Progenitor cell of endocrine pancreas (in vitro differentiated cells): ENCODE data around the genes DNAH6 and ELMOD3.

DNA sequence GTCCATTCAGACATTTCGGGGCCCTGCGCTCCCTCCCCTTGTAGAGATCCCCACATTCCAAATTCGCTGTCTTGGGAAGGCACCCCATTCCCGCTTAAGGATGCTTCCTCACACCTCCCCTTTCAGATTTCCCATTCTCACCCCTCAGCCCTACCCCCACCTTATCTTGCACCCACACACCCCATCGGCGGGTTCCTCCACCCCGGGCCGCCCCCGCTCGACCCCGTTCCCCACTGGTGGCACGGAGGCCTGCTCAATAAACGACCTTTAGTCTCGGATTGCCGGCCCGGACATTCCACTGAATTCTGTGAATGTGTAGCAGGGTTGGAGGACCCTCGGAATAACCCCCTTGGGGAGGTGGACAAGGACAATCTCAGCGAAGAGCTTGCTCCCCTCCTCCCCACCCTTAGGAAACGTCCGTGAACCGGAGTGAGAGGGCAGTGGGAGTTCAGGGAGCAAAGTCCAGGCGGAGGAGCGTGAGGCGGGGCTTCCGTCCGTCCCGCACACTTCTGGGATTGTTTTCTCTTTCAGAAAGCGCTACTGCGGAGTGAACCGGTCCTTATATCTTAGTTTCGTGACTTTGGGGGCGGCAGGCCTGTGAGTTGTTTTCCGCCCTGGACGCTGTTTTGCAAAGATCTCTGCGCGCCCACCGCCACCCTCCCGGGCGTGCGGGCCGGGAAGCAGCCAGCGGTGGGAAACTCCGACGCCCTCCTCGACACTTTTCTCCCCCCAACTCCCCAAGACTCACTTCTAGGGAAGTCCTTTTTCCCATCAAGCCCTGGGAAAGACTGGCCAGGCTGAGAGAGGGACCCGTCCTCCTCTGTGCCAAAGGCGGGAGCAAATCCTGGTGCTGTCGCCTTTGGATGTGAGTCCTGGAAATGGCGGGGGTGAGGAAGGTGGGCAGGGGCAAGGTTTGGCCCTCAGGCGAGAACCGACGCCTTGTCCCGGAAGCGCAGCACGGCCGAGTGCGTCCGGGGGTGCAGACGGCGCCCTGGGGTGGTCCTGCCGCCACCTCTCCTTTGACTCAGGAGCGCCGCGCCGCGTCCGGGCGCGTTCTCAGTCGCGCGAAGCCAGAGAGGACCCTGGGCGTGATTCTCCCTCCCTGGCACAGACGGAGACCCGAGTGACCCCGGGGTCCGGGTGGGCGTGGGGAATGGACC, 3.1 kb upstream of the LBX2 start:
- PRO-cap = bidirectional peak, plus-strand start at position 530 of the sequence, minus-strand start at position 315 of the sequence; bidirectional peak, plus-strand start at position 1,027 of the sequence, minus-strand start at position 967 of the sequence

DNA sequence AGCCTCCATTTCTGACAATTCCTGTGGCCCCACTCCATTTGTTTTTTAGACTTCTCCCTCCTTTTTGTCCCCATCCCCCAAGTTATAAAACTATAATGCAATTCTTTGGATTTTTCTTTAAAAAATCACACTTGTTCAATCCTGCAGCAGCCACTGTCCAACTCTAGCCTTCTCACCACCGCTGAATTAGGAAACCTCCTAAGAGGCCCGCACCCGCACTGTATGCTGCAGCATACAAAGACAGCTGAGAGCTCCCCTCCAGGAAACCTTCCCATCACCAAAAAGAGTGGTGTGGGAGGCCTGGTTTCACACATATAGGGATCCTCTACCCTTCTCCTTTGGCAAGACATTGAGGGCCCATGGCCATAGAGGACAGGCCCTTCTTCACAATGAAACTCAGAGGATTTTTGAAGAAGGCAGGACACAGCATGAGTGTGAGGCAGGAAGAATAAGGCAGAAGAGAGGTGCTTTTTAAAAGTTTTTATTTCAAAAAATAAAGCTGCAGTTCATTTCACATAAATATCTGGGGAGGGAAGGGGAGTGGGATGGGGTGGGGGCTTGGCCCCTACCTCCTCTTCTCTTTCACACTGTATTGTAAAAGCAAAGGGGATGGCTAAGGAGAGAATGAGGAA, 2.8 kb downstream of the PCGF1 start:
- PRO-cap = no peak

DNA sequence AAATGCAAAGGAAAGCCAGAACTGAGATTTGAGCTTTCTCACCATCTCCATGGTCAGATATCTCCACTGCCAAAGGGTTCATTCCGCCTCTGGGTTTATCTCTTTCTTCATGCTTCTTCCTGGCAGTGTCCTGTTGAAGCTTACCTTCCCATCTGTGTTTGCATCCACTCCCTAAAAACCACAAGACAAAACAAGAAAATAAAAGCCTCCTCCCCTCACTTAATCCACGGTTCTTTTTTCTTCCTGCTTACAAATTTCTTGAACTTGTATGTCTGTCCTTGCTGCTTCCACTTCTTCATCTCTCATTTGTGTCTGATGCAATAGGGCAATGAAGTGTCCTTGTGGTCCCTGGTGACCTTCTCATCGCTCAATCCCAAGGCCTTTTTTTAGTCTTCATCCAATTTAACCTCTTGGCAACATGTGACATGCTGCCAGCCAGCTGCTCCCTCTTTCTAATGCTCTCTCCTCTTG, 87.5 kb downstream of the SEMA4F start:
- PRO-cap = no peak

- PRO-cap = no peak
Observed at GRCh38 chr2:74873871-74874614, 40.1 kb downstream of the HK2 start.

DNA sequence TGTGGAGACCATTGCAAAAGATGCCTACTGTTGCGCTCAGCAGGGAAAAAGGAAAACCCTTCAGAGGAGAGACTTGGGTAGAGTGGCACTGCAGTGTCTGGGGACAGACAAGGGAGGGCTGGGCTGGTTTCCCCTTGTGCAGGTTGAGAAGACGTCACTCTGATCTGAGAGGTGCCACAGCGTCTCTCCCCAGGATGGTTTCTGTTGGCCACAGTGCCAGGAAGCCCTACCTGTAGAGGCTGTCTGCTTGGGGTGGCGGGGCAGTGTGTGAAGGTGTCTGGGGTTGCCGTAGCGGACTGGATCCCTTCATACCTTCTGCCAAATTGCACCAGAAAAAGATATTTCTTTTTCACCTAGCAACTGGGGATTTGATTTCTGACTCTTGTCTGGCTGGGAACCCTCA, 907 bp downstream of the POLE4 start:
- PRO-cap = no peak

DNA sequence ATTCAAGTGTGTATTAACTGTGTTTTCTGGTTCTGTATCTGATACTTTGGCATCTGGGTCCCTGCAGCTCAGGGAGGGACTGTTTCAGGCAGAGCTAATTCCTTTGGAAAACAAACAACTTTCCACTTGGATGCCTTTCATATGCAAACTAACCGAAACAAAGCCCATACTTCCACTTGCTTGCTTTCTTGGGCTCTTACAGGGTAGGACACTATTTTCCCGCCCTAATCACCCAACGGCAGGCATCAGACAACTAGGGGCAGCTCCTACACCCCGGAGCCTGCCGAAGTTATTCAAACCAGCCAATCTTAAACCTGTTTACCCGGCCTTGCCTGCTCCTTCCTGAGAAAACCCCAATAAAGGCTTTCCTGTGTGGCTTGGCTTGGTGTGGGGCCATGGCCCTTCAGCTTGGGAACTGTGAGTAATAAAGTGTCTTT, 97.7 kb downstream of the POLE4 start:
- PRO-cap = no peak

GRCh38 chr2:75702140-75702562, 8.6 kb downstream of the GCFC2 start:
- PRO-cap = no peak

DNA sequence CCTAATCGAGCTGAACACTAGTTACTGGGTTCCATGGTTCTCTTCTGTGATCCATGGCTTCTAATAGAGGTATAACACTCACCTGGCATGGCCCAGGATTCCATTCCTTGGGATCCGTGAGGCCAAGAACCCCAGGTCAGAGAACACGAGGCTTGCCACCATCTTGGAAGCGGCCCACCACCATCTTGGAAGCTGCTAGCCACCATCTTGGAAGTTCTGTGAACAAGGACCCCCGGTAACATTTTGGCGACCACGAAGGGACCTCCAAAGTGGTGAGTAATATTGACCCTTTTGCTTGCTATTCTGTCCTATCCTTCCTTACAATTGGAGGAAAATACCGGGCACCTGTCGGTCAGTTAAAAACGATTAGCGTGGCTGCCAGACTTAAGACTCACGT, 161.5 kb upstream of the GCFC2 start:
- PRO-cap = no peak

GRCh38 chr2:78992828-78993176, 32.7 kb upstream of the REG3G start:
- PRO-cap = bidirectional peak, plus-strand start at chr2:78993061, minus-strand start at chr2:78992920

GRCh38 chr2:82811466-82811857, 1647.6 kb downstream of the SUCLG1 start:
- PRO-cap = no peak

DNA sequence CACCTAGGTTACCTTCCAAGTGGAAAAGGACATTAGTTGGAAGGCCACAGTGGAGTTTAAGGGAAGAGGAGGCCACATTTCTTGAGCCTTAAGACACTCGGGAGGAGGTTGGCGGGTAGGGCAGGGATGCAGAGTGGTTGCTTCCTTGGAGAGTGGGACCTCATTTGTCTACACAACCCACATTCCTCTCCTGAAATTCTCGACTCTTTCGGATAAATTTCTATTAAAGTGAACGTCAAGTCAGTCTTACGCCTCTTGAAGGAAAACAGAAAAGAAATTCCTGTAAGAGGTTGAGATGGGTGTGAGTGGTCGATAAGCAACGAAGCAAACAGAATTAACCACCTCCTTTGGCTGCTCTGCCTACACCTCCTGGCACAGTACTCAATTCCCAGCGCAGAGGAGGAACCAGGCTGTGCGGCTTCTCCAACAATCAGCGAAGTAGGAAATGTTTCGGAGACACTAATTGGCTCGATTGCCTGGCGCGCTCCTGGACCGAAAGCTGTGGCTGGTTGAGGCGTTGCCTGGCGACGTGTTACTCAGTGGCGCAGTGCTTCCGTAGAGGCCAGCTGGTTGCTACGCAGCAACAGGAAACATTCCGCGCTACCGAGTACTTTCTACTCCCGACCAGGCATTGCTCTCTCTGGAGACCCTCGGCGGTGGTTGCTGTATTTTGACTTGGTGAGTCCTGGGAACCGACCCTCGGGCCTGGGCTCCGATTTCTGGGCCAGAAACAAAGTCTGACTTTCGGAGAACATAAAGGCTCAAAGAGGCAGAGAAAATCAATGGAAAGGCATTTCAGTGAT, at the start of gene DNAH6:
TSS of gene DNAH6 (plus strand) at position 593 of the 803 bp plus-strand sequence.
- PRO-cap = bidirectional peak, plus-strand start at position 631 of the sequence, minus-strand start at position 371 of the sequence

DNA sequence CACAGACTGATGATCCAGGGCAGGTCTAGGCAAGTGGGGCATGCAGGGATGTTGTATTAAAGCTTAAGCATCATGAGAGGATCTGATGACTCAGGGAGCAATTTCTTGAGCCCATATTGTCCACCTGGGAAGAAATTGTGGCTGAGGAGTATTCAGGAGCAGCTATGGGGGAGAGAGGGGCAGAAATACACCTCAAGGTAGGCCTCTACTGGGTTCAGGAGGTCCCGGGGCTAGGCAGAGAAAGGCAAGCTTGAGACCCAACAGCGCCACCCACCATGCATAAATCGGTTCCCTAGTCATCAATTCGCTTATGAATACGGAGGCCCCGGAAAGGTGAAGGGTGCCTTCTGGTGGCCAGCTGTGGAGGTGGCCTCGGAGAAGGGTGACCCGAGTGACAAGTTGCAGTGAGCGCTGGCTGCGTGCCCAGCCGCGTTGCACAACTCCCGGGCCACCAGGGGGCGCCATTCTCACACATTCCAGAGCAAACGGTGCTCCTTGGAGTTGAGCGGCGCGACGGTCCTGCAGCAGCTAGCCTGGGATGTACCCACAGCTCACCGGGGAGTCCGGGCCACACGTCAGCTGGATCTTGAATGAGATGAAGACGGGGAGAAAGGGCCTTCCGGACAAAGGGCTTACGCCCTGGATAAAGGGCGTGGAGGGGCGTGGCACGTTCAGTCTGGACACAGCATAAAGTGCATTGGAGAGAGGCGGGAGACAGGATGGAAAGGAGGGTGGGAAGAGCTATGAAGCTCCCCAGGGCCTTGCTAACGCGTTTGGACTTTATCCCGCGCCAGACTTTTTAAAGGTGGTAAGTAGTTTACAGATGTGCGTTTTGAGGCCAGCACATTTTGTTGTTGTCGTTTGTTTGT, 20.3 kb downstream of the TMSB10 start:
- PRO-cap = unidirectional peak, minus-strand start at position 592 of the sequence

DNA sequence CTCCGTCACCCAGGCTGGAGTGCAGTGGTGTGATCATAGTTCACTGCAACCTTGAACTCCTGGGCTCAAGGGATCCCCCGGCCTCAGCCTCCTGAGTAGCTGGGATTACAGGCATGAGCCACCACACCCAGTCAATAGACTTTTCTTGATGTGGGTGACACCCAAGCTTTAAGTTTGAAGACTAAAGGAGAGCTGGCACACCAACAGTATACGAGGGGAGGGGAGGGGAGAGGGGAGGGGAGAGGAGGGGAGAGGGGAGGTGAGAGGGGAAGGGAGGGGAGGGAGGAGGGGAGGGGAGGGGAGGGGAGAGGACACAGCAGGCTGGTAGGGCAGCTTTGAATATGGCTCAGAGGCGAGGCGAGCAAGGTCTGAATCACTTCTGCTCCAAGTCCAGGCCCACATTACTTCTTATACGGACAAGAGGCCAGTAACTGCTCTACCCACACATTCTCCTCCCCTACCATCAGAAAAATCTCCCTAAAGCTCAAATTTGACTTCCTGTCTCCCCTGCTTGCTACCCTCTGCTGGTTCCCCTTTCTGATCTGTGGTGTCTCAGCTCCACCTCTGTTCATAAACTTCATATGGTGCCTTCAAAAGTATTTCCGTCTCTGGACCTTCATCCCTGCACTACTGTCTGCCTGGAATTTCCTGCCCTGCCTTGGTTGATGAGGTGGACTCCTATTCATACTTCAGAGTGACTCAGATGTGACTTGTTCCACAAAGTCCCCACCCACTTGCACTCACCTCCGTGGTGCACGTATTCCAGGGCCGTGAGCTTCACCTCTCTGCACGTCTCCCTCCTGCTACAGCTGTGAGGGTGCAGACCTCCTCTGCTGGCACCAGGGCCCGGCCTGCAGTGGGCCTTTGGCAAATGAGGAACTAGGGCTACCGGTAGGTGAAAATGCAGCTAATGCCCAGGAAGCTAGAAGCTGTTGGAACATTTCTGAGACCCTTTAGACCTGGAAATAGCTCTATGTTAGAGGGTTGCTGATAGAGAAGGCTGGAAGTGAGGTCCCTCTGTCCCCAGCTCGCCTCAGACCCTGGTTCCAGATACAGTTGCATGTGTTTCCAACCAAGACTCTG, 24.7 kb upstream of the KCMF1 start:
- PRO-cap = no peak

DNA sequence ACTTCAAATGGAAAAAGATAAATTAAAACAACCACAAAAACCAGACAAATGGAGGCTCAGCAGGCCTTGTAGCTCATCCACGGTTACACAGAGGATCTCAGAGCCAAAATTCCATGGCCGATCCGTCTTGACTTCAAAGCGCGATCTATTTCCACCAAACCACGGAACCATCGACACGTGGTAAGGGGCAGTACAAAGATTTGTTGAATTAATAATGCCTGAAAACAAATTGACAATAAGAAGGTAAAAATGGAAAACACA, 1.0 kb upstream of the KCMF1 start:
- PRO-cap = no peak

DNA sequence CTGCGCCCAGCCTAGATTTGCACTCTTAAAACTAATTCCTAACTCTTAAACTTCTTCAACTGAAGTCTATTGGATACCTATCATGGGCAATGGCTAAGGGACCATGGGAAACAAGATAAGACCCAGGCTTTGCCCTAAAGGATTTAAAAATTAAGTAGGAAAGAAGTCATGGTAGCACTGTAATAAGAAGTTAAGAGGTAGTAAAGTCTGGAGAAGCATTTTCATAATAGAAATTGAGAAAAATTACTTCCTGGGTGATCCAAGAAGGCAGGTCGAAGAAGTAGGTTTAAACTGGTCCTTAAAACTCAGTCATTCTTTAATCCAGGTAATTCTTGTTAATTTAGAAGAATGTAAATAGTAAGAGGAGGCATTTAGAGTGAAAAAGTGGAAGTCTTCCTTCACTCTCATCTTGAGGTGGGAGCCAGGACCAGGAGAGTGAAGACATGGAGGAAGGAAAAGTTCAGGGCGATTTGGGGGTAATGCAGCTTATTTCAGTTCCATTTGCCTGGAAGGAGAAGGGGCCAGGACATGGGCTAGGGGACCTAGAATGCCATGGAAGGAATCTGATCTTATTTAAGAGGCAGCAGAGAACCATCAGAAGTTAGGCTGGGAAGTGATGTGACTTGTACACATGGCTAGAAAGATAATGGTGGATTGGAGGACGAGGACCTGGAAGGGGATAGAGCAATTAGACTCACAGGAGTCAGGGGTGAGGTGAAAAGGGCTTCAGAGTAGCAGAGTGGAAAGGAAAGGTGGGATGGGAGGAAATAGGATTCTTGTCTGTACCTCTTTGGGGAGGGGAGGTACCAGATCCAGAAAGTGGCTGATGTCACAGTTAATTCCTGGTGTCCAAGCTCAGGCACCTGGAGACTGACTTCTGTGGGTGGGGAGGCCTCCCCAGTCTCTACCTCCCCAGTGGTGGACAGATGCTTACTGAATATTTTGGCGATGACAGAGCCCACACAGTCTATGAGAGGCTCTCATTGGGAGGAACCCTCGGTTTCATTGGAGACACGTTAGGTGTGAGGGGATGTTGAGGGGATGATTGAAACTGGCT, 6.4 kb downstream of the TCF7L1 start:
- PRO-cap = no peak

DNA sequence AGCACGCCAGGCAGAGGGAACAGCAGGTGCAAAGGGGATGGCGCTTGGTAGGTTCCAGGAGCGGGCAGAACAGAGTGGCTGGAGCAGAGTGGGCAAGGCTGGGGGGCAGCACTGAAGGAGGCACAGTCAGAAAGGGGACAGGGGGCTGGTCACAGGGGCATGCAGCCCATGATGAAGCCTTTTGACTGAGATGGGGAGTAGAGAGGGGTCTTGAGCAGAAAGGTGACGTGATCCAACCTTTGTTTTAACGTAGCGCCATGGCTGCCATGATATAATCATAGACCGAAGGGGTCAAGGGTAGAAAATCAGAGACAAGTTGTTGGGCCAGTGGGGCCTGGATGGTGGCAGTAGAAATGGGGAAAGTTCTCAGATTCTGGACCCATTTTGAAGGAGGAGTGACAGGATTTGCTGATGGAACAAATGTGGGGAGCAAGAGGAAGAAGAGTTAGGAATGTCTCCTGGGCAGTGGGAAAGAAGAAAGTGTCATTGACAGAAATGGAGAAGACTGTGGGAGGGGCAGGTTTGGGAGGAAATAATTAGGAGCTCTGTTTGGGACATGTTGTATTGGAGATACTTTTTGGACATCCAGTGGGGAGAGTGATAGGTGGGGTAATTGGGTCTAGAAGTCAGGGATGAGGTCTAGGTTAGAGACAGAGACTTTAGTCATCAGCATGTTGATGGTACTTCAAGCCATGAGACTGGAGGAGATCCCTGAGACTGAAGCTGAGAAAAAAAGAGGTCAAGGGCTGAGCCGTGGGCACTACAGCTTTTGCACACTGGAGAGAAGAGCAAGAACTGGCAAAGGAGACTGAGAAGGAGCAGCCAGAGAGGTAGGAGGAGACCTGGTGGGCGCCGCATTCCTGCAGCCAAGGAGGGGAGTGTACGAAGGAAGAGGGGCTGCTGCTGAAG, 83.5 kb downstream of the TGOLN2 start:
- PRO-cap = no peak

DNA sequence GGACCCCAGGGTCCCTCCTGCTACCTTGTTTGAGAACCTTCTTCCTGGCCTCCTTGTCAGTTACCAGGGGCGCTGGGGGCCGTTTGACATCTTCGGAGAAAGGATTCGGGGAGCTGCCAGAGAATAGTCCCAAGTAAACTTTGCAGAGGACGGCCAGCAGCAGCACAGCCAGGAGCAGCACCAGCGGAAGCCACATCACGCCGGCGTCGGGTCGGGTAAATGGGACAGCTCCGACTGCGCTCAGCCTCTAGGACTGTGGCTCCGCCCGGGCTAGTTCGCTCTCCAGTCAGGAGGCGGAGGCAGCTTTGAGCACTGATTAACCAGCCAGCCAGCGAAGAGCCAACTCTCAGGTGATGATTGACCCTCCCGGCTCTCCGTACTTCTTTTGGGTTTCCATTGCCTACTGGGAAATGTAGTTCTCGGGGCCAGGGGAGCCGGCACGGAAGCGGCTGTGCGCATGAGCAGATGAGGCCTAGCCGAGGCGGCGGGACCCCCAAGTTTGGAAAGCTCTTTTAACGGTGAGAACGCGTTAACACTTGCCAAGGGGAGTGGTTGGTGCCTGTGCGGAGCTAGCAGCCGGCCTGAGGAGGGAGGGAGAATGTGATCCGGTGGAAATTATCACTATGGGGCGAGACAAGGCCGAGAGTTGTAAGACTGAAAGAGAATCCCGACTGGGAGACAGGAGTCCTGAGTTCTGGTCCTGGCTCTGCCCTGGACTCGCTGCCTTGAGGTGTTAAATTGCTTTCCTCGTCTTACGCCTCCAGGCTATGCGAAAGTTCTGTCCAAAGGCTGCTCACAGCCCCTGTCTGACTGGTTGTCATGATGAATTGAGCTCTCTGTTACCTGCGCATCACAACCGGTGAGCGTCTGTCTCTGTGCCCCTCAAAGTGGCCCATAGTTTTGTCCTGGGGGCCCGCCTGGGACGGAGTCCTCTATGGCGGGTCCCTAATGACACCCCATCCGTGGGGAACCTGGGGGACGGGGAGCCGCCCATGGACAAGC, at the start of gene ELMOD3:
TSS of gene ELMOD3 (plus strand) at position 458 of the 1,002 bp plus-strand sequence.
- PRO-cap = bidirectional peak, plus-strand start at position 458 of the sequence, minus-strand start at position 217 of the sequence

- PRO-cap = no peak
Observed at GRCh38 chr2:85468243-85469078, 49.9 kb downstream of the SH2D6 start.

DNA sequence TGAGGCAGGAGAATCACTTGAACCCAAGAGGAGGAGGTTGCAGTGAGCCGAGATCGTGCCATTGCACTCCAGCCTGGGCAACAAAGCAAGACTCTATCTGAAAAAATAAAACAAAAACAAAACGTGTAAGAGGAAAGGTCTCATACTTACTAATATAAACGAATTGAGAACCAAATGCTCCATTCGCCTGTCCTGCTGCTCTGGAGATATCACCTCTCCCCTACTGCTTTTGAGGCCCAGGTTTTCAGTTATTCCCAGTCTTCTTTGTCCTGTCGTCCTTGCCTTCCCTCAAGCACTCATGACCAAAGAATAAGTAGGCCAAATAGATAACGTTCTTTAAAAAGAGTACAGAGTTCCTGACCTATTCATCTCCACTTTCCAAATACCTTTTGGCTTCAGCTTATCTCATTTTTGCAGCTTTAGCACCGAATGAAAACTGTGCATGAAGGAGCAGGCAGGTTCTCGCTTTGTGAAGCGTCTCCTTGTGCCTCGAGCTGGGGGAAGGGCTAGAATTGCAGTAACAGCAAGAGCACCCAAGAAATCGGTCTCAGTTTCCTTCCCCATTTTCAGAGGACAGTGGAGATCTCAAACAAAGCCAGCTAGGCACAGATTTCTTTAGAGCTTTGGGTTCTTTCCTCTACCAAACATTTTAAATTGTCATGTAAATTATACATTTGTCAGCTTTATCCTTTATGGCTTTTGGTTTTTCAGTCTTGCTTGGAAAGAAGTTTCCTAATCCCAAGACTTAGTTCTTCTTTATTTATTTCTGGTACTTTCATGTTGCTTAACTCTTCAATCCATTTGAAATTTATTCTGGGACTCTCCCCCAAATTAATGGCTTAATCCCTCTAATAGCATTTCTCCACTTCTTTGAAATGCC, 38.8 kb upstream of the MAT2A start:
- PRO-cap = no peak

DNA sequence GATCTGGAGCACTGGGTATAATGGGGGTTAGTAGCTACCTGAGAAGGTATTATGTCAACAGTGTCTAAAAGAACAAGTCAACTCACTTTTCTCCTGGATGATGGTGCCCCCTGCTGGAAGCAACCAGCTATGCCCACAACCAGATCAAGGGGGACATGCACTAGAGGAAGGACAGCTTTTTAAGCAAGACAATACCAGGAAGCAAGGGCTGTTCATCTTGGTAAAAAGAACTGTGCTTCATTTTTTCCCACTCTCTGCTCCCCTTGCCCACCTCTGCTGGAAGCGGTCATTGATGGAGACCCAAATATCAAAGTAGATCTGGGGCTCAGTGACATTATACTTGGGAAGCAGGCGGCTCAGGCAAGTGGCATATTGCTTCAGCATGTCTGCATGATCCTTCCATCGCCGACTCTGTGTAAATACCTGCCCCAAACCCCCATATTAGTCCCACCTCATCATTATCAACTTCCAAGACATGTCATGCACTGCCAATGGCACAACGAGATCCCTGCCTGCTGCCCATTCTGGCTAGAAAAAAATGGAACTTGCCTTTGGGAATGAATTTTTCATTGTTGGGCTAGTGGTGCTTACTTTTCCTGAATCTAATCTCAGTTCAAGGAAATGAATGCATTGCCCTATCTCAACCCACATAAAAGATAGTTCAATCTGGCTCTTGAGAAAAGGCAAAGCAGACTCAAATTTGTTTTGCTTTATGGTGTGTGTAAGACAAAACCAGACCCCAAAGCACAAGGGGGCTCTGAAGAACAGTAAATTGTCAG, 9.0 kb downstream of the GGCX start:
- PRO-cap = no peak